Mesenchymal stem cell of adipose (primary cell): ENCODE data around the gene ATG101.

DNA sequence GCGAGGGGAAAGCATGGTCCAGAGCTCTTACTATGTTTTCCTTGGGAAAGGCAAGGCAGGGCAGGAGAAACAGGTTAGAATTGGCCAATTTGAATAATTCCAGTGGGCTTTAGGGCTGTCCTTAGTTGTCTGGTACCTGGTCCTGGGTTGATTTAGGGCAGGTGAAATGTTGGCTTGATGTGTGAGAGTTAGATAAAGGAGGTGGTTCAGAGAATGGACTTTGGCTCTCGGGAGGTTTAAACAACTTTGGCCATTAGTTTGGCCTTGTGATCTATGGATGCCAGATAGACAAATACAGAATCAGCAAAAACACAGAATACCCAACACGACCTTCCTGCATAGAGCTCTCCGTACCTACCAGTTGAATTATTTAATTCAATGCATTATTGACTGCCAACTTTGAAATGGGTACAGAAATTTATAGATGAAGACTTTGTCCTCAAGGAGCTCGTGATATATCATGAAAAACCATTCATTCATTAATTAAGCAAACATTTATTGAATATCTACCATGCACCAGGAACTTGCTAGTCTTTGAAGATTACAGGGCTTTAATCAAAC, 35.1 kb downstream of the SCN8A start:
- CAGE, long polyA plus RNA: no peak

DNA sequence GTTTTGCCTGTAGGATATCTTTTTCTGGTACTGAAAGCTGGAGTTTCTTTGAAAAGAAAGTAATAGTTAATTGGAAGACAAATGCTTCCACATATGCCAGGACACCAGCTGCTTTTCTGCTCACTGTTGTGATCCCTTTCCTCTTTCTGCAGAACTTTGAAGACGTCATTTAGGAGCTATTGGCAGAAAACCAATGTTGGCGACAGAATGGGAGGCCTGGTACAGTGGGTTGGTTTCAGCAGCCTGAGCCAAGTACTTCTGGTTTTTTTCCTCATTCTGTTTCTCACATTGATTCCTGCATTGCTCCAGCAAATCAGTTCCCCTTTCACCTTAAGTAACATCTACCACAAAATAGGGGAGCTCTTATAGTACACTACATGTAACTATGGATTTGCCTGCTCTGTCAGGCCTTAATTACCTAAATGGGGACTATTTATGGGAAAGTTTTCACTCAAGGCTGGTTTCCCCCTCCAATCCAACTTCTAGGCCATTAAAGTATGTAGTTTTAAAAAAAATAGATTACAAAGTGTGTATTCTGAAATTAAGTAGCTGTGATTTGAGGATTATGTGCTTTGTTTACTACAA, 63.0 kb downstream of the TMDD1 start:
- CAGE, long polyA plus RNA: no peak

GRCh38 chr12:51752492-51752778, 62.3 kb downstream of the TMDD1 start:
- CAGE, long polyA plus RNA: no peak

GRCh38 chr12:51821536-51822155, 6.9 kb upstream of the TMDD1 start:
- CAGE, long polyA plus RNA: no peak

- CAGE, long polyA plus RNA: no peak
Observed at GRCh38 chr12:51884794-51885142, 3.1 kb upstream of the ANKRD33 start.

DNA sequence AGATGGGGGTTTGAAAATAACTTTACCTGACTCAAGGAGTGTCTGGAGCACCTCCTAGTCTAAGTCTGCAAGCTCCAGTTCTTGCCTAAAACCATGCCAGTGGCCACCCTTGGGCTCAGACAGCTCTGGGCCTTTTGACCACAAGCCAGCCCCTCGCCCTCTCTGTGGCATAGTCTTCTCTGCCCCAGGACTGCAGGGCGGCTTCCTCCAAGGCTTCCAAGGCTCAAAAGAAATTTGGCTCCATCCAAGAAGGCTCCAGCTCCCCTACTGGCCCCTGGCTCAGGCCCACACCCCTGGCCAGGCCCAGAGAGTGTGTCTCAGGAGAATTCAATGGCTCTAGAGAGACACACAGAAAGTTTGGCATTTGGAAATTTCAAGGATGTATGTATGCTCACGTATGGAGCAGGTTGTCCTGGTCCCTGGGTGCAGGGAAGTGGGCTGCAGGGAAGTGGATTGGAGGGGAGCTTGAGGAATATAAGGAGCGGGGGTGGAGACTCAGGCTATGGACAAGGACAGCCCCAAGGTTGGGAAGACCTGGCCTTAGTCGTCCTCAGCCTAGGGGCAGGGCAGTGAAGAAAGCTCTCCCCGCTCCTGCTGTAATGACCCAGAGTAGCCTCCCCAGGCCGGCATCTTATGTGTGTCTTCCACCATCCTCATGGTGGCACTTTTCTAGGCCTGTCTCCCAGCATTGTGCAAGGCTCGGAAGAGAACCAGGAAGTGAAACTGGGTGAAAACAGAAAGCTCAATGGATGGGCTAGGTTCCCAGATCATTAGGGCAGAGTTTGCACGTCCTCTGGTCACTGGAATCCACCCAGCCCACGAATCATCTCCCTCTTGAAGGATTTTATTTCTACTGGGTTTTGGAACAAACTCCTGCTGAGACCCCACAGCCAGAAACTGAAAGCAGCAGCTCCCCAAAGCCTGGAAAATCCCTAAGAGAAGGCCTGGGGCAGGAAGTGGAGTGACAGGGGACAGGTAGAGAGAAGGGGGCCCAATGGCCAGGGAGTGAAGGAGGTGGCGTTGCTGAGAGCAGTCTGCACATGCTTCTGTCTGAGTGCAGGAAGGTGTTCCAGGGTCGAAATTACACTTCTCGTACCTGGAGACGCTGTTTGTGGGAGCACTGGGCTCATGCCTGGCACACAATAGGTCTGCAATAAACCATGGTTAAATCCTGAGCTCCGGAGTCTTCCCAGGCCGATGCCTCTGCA, 15.3 kb downstream of the ACVRL1 start:
- CAGE, long polyA plus RNA: no peak

GRCh38 chr12:51924603-51925275, 17.4 kb downstream of the ACVRL1 start:
- CAGE, long polyA plus RNA: no peak

DNA sequence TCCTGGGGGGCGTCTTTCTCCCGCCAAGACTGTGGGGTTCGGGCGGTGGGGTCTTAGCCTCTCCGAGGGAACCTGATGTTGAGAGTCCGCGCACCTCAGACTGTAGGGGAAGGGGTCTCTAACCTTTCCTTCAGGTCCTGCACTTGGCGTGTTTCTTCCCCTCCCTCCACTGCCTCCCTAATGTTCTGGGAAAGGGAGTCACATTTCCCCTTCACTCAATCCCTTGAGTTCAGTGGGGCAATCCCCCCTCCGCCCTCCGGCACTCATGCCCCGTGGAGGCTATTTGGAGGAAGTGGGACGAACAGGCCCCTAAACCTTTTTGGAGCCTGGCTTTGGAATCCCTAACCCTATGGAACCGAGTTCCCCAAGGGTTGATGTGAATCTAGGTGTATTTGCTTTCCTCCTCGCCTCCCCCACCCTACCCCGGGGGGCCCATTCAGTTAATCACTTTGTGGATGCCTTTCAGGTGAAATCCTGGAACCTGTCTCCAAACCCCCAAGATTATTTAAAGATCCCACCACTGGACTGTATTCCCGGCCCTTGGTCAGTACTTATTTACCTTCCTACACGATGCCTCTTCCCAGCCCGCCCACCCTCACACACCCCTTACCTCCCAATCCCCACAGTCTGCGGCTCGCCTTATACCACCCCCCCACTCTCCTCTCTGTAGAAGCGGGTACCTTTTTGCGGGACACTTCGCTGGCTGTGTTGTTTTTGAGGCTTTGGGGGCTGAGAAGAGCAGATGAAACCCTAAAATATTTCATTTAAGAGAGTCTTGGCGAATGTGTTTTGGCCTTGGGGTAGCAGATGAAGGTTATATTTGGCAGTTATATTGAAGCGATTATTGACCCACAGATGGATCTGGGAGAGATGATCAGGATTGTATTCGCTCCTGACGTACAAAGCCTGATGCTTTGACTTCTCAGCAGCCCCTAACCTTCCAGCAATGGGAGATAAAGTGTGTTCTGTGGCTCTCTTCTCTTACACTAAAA, 1.0 kb downstream of the ACVR1B start:
- CAGE, long polyA plus RNA: no peak

DNA sequence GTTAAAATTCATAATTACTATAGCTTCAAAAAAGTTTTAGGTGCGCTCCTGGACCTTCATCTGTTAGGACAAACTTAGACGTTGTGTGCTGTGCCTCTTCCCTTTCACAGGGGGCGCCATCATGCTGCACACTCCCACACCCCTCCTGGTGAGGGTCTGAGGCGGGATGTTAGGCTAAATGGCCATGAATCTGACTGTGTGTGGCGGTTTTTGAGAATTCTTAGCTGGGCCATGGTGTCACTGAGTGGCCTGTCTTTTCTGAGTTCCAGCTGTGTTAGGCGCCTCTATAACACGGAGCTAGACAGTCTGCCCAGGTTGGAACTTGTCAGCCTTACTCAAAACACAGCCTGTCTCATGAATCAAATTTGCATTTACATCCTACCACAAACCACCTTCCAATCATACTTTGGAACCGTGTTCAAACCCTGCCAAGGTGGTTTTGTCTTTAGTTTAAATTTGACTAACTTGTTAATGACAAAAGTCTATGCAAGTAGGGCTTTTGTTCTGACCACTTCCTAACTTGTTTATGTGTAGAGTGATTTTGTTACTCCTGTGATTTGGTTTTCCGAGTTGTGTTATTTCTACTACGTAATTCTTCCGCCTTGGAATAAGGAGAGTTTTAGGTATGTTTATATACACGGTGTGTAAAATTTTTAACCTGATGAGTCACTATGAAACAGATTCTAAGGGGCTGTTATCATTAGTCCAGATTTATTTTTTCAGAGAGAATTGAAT, 19.5 kb downstream of the ACVR1B start:
- CAGE, long polyA plus RNA: no peak

DNA sequence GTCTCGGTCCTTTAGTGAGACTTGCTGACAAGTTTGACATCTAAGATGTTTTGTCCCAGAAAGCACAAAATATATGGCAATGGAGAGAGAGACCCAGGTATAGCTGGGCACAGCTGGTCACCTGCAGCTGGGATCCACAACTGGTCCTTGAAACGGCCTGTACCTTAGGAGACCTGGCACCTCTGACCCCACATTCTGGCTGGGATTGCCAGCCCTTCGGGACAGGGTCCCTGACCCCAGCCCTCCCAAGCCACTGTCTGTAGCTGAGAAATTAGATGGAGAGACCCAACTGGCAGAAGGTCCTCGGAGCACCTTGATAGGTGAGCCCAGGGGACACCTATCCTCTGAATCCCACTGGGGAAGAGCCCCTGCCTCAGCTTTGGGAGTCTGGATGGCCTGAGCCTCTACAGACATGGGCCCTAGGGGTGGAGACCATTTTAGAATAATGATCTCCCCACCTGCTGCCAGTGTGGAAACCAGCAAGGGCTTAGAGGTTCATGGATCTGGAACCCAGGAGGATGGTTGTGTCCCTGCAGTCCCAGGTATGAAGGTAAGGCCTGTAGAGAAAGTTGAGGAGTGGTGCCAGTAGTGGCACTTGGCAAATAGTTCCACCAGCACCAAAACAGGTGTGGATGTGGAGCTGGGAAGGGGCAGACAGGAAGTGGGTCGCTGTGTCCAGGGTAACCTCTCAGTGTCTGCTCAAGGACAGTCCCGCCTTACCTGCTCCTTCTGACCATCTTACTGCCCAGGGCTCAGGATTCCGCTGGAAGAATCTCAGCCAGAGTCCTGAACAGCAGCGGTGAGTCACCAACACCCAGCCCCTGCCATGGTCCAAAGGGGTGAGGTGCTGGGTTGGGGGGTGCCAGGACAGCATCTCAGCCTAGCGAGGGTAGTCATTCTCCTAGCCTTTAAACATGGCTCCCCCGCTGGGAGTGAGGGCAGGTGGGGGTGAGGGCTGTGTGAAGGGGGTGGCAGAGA, 2.0 kb downstream of the TAMALIN start:
- CAGE, long polyA plus RNA: no peak

DNA sequence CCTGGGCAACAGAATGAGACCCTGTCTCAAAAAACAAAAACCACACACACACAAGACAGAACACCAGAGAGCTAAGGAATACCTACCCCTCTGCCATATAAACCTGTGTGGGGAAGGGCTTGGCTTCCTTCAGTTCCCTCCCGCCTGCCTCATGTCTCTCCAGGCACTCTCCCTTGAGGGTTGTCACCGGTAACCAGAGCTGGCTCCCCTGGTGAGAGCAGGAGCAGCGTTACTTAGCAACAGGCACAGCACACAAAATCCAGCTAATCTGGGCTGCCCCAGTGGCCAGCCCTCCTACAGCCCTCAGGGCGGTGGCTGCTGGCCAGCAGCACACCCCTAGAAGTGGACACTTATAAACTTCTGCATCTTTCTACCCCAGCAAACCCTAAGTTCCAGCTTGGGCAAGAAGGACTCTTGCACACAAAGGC, 21.6 kb upstream of the NR4A1 start:
- CAGE, long polyA plus RNA: no peak

GRCh38 chr12:52032750-52033751, 18.2 kb upstream of the NR4A1 start:
- CAGE, long polyA plus RNA: no peak

- CAGE, long polyA plus RNA: no peak
Observed at GRCh38 chr12:52053117-52053486, 1.9 kb downstream of the NR4A1 start.

- CAGE, long polyA plus RNA: no peak
Observed at GRCh38 chr12:52053778-52054707, 2.8 kb downstream of the NR4A1 start.

DNA sequence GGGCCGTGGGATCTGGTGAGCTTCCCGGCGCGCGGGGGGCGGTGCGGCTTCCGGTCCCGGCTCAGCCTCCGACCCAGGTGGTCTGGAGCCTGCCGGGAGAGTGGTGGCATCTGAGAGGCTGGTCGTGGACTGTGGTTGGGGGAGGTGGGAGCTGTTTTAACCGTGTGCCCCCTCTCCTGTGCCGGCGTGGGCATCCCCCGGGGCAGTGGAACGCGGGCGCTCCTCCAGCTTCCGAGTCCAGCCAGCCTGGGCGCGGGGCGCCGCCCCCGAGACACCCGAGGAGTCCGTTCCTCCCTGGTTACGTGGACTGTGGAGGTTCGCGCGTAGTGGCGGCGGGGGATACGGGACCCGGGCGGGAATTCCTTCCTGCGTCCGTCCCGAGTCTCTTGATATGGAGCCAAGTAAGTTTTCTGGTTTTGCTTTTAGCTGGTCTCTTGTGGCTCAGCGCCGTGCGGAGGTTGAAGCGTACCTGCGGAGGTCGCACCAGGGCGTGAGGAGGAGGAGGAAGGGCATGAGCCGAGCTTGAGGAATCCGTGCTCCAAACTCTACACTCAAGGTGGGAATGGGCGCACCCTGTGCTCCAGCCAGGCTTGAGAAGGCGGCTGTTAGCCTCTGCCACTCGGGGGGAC, at the start of gene ATG101:
Gene ATG101, plus strand, starts transcription at position 51 of the 629 bp plus-strand sequence.
- CAGE, long polyA plus RNA: no peak

DNA sequence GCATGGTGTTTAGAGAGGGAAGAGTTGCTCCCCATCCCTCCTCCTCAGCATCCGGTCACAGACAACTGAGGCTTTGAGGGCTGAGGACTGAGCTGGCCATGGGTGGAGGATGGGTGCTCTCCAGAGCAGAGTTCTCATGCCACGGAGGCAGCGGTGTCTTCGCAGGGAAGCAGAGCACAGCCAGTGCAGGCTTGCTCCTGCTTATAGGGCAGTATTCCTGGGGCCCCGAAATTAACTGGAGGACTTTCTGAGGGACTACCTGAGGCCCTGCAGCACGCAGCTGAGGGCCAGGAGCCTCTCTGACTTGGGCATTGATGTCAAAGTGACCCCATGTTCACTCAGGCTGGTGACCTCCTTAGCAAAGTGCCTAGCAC, 49.2 kb downstream of the KRT80 start:
- CAGE, long polyA plus RNA: no peak

- CAGE, long polyA plus RNA: no peak
Observed at GRCh38 chr12:52145288-52146147, 46.3 kb downstream of the KRT80 start.

- CAGE, long polyA plus RNA: no peak
Observed at GRCh38 chr12:52277323-52278202, 3.1 kb downstream of the KRT86 start.

DNA sequence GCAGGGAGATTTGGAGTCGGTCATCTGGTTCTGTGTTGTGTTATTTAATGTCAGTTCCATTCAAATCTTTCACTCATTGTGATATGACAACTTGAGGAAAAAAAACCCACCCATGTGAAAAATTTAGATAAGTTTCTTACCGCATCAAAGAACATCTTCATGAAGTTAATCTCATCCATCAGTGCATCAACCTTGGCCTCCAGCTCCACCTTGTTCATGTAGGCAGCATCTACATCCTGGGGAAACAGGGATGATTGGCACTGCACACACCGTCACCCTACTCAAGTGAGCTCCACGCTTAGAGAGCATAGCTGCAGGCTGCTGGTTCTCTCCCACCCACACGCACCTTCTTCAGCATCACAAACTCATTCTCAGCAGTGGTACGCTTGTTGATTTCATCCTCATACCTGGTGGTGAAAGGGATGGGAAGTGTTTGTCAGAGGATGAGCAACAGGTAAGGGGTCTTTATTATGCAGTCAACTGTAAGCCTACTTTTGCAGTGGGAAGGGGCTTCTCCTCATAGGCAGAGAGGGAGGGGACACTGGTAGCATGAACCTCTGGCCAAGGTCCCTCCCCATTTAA, 2.3 kb downstream of the KRT5 start:
- CAGE, long polyA plus RNA: no peak

DNA sequence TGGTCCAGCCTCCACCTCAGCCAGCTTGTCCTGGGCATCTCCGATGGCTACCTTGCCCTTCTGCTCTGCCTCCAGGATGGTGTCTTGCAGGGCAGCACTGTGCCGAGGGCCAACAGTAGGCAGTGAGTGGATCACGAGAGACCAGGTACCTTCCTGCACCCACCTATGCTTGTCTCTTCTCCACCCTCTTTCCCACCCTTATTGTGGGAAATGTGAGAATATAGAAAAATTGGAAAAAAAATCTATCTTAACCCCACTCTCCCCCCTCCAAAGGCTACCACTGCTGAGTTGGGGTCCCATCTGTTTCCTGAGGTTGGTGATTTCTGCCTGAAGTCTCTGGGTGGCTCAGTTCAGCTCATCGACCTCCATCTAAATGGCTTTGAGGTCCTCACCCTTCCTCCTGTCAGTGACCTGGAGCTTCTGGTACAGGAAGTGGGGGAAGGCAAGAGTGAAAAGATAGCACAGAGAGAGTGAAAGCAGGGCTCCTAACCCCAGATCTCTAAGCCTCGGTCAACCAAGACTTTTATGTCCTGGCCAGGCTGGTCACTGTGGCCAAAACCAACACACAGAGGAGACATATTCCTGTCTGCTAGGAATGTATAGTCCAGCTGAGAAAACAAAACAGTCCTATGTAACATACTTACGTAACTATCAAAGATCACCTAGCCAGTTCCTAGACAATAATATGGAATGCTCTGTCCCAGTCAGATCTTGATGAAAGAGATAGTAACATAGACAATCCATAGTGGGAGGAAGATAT, 12.2 kb upstream of the KRT73 start:
- CAGE, long polyA plus RNA: no peak